Measurements from ENCODE around the genes CLDN25 and USP28.

GRCh38 chr11:113505787-113506433, 30.7 kb upstream of the DRD2 start:
- PRO-cap = no peak

GRCh38 chr11:113779628-113780039, at the start of gene CLDN25:
CLDN25 (plus strand) TSS chr11:113779796.
- PRO-cap = no peak

GRCh38 chr11:113872843-113873187, 2.6 kb downstream of the USP28 start:
- PRO-cap = no peak

GRCh38 chr11:113874610-113875034, 750 bp downstream of the USP28 start:
- PRO-cap = no peak

GRCh38 chr11:113875431-113876233, at the start of gene USP28:
USP28 (minus strand) TSS chr11:113875572.
- PRO-cap = bidirectional peak, plus-strand start at chr11:113875775, minus-strand start at chr11:113875562

- PRO-cap = no peak
These were observed 17.9 kb downstream of the ZBTB16 start for GRCh38 chr11:114077452-114077821.

- PRO-cap = no peak
These were observed 40.1 kb downstream of the ZBTB16 start for GRCh38 chr11:114099325-114100346.

DNA sequence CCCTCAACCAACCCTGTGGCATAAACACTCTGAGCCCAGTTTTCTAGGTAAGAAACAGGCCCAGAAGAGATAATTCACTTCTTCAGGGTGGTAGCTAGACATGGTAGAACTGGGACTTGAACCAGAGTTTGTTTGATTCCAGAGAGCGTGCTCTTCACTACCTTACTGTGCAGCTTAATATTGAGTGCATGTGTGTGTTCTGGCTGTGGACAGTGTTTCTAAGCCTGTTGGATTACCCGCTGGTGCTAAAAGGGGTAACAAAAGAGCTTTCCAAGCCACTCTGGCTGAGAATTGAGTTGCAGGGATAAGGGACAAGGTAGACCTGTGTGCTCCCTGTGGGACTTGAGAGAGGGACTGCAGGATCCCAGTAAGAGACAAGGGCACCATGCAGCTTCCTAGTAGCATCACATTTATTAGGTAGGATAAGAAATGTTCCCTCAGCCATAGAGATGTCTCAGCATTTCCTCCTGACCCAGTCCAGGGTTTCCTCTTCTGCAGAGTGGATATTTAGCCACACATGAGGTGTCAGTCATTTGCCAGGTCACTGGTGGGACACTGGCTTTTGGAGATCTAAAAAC, 117.8 kb upstream of the NNMT start:
- PRO-cap = no peak

- PRO-cap = no peak
These were observed 108.9 kb upstream of the NNMT start for GRCh38 chr11:114187024-114187994.

DNA sequence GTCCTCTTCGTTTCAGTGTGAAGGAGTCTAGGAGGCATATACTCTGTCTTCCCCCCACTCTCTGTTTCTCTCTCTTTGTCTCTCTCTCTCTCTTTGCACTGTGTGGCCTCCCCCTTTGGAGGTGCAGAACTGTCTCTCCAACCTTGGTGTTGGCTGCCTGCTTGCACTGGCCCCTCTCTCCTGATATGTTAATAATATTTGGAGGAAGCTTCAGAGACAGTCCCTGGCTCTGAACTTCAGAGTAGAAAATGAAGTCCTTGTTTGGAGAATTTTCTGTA, 98.9 kb upstream of the NNMT start:
- PRO-cap = no peak

DNA sequence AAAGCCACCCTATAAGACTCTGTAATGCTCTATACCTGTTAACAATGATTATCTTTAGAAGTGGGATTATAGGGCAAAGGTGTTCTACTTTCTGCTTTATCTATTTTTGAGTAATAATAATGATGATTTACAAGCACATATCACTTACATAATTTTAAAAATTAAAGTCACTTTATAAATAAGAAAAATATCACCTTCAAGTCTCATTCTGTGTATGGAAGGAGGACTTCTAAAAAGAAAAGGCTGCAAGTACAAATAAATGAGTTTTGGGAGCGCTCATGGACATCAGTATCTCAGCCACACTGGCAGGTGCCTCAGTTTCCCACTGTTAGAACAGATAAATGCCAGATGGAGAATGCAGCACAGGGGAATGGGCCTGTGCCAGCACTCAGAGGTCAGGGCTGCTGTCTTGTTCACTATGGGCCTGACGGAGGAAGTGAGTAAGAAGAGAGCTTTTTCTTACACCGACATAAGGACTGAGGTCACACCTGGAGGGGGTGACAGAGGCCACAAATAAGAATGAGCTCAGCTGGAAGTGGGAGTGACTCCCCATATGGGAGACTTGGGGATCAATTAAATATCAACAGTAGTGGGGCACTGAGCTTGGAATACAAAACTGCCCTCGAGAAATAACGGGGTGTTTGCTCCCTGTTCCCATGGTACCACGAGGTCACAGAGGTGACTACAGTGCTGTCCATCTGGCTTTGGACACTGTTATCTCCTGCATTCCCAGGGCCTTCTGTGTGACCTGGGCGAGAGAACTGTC, 94.3 kb upstream of the NNMT start:
- PRO-cap = no peak

GRCh38 chr11:114209757-114210628, 86.2 kb upstream of the NNMT start:
- PRO-cap = no peak

DNA sequence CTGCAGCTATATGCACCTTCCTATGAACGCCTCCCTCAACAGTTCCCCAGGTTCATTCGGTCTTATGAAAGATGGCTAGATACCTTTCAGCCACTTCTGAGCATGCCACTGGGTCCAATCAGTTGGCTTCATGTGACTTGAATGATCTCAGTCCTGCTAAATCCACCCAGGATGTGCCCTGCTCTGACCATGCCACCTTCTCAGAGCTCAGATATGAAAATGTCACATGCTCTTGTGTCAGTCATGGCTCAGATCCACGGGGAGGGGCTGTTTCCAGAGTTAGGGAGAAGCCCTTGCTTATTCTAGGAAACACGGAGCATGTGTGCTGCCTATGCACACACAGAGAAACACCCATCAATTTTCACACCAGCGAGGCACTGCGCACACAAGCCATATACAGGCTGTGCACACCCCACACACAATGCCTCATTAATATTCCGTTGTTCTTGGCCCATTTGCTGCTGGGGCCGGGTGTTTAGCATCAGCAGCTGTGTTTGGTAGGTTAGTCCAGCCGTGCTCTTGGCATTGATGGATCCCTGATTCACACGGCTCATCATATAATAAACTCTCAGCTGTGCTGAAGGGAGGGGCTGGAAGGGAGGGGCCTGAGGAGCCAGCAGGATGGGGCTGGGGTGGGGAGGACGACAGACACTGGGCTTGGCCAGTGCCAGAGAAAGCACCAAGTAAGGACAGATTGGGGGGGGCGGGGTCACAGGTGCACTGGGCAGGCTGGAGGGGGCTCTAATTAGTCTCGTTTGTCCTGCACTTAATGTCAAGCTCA, 52.3 kb upstream of the NNMT start:
- PRO-cap = no peak

GRCh38 chr11:114250622-114251360, 45.4 kb upstream of the NNMT start:
- PRO-cap = no peak

DNA sequence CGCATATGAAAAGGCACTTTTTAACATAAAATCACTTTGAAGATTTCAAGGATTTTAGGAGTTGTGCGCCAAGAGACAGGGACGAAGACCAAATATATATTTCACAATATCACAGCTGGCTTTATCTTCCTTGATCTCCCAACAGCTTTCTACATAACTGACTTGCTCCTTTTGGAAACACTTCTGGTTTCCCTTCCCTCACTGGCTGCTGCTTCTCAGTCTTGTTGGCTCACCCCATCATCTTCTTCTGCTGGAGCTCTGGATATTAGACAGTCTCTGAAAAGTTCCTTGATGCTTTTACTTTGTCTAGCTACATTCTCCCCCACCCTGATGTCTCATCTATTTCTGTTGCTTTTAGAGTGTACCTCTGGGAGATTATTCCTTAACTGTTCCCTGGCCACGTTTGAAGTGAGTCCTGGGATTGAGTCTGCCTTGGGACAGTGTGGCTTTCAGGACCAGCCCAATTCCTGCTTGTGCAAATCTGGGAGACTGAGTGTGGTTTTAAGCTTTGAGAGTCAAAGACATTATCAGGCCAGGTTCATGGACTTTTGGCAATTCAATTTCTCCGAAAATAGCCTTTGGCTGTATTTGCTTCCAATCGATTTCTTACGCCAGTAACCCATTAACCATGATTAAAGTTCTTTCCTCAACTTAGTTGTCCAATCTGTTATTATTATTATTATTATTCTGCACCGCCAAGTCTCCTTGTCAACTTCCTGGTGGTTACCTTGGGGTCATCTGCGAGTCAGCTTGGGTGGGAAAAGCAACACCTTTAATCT, 30.8 kb upstream of the NNMT start:
- PRO-cap = no peak

GRCh38 chr11:114270853-114271328, 25.3 kb upstream of the NNMT start:
- PRO-cap = no peak

DNA sequence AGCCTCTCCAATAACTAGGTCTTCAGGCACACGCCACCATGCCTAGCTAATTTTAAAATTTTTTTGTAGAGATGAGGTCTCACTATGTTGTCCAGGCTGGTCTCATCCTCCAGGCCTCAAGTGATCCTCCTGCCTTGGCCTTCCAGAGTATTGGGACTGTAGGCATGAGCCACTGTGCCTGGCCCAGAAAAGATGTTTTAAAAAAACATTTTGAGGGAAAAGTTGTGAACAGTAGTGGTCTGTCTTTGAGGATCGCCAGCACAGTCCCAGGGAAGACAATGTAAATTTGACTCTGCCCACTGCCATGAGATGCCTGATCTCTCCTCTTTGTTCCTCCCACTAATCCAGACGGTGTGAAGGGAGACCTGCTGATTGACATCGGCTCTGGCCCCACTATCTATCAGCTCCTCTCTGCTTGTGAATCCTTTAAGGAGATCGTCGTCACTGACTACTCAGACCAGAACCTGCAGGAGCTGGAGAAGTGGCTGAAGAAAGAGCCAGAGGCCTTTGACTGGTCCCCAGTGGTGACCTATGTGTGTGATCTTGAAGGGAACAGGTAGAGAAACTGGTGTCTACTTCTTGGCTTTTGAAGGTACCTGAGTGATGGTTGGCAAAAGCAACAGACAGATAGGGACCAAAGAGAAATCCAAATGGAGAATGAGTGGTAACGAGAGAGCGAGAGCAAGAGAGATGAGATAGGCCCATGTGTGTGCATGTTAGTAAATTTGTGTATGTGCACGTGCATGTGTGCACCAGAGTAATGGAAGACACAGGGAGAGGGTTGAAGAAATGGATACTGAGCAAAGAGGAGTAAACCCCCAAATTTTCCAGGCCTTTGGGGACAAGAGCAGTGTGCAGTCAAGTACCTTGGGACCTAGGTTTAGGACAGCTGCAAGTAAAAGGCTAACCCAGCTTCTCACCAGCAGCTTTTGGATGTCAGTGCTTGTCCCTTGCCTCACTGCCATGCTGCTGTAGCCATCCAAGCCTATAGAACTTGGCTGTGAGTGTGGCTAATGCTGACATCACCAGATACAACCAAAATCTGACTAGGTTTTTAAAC, 1.7 kb downstream of the NNMT start:
- PRO-cap = no peak

DNA sequence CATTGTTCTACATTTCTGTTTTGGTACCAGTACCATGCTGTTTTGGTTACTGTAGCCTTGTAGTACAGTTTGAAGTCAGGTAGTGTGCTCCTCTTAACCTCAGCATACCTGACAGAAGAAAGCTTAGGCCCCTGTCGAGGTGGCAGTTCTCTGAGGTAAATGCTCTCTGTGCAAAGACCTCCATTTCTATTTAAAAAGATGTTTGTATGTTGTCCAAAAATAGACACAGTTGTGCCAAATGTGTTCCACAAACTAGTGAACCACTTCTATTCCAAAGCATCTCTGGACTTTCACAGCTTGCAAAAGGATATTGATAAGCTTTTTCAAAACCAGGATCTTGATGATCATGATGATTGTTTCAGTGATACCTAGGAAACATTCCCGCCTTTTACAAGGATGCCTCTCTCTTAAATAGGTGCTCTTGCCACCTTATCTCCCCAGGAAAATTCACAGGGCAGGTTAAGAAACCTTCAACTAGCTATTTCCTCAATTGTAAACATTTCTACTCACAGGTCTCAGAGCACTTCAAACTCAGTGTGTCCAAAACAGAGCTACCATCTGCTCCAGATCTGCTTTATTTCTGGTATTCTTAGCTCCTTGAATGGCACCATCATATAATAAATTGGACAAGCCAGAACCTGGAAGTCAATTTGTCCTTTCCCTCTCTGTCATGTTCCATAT, 10.6 kb downstream of the NNMT start:
- PRO-cap = no peak

DNA sequence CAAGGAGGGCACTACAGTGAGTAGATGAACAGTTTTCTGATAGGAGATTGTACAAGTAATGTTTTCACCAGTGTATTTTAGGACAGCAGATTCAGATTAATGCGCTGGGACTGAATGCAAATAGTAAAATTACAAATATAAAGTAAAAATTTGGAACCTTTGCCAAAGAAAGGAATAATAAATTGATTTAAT, 1.1 kb downstream of the C11orf71 start:
- PRO-cap = no peak

GRCh38 chr11:116162675-116163201, 610.0 kb downstream of the BUD13 start:
- PRO-cap = no peak

All from Metastatic Lung Carcinoma in the Adrenal Gland (tissue), 1 donor.